Measurements from ENCODE around the gene PDLIM3.

DNA sequence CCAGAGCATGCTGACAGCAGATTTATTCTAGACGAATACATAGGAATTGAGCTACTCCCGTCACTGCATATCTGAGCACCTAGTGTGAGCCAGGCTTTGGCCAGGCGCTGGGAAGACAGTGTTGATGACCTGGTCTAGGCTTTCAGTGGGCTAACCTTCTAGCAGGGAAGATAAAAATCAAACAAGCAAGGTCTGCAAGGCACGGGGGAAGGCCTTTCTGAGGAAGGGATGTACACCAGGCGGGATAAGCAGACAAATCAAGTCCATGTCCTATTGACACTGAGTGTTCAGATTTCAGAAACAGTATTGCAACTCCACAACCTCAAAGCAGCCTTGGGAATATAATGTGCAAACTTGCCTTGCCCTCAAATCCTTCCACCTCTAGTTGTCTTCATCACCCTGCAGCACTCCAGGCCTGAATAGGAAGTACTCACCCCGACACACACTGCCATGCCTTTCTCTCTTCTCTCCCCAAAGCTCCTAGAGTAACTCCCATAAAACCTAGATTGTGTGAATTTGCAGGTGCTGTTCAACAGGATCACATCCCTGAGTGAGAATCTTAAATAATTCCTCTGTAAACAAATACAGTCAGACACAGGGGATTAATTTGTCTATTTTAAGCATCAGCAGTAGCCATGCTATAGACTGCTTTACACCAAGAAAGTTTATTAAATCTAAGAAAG, 19.6 kb downstream of the ACSL1 start:
- PRO-cap, 2 experiments, result no peak in any of the 2 experiments

GRCh38 chr4:184884896-184885793, 59.4 kb upstream of the ACSL1 start:
- PRO-cap, 2 experiments, result no peak in any of the 2 experiments

- PRO-cap, 2 experiments, result no peak in any of the 2 experiments
Observed at GRCh38 chr4:185108613-185109084, 34.4 kb upstream of the SLC25A4 start.

DNA sequence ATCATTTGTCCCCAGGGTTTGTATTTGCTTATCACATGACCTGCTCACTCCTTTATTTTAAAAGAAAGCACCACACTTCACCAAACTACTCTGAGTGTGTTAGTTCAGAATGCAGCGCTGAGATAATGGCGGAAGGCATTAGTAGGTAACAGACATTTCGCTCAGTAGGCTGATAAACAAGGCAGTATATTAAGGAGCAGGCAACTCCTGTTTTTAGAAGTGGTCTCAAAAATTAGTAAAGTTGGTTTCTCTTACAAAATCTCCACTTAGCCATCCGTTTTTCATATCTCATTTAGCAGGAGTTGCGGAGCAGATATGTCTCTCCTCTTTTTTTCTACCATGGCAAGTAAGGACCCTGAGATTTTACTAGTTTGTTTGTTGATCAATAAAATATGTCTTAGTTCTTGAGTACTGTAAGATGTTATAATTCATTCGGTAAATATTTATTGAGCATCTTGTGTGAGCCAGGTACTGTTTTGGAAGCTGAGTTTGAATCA, 1.8 kb downstream of the SNX25 start:
- PRO-cap, 2 experiments, result no peak in any of the 2 experiments

DNA sequence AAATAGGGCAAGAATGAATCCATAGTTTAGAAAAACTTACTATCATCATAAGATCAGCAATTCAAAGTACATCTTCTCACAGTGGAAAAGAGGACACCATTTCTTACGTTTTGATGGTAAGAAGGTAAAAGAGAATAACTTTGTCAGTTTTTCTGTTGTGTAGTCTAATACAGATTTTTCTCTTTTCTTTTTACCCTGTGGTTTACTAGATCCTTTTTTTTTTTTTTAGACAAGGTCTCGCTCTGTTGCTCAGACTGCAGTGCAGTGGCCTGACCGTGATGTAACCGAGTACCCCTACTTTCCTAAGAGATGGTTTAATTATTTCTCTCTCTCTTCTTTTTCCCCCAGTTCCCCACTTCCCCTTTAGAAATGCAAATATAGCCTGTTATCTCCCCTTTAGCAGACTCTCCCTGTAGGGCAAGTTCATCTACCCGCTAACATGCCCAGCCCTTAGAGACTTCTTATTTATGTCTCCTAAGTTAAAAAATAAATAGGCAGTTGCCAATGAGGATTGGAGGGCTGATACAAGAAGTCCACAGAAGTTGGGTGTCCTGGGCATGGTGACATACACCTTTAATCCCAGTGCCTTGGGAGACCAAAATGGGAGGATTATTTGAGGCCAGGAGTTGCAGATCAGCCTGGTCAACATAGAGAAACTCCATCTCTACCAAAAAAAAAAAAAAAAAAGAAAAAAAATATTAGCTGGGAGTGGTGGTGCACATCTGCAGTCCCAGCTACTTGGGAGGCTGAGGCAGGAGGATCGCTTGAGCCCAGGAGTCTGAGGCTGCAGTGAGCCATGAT, 4.5 kb downstream of the SNX25 start:
- PRO-cap, 2 experiments, result no peak in any of the 2 experiments

DNA sequence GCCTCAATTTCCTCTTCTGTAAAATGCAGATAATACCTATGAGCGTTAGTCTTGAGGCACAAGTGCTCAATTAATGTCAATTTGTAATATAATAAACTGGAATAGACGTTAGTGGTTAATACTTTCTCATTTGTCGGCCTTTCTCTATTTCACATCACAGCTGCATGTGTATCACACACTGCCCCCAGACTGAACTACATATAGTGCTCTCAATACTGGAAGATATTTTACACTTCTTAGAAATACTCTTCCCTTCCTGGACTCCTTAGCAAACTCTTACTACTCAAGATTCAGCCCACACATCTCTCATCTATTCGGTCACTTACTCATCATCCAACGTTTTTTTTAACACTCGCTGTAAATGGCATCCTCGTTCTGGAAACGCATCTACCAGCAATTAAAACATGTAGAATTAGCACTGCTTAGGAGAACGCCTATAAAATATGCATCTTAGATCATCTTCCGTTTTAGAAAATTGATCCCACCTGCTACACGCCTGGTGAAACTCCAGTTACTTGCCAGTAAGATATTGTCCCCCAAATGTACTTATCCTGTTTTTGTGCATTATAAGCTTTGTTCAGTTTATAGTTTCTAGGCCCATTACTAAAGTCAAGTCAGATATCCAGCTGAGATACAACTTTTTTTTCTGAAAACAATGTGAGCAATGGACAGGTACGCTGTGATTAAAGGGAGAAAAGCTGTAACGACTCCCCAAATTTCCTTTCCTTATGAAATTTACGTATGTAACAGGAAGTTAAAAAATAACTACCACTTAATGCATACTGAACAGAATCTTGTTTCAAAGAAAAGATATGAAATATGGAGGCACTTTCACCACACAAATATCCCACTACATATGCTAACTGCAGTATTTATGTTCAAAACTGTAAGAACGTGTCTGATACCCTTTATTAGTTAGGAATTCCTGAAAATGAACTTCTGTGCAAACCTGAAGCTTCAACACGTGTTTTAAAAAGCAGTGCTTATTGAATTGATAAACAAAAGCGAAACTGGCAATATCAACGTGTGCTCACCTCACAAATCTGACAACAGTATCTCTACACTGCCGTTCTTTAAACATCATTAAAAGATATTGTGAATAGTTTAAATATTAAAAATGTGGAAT, 908 bp downstream of the LRP2BP start:
- PRO-cap, 2 experiments, result no peak in any of the 2 experiments

GRCh38 chr4:185397310-185397574, 601 bp downstream of the ANKRD37 start:
- PRO-cap, 2 experiments, result peak in 1 of 2 experiments; most common plus-strand start chr4:185397368 (in 1)

GRCh38 chr4:185399984-185400917, 3.6 kb downstream of the ANKRD37 start:
- PRO-cap, 2 experiments, result no peak in any of the 2 experiments

DNA sequence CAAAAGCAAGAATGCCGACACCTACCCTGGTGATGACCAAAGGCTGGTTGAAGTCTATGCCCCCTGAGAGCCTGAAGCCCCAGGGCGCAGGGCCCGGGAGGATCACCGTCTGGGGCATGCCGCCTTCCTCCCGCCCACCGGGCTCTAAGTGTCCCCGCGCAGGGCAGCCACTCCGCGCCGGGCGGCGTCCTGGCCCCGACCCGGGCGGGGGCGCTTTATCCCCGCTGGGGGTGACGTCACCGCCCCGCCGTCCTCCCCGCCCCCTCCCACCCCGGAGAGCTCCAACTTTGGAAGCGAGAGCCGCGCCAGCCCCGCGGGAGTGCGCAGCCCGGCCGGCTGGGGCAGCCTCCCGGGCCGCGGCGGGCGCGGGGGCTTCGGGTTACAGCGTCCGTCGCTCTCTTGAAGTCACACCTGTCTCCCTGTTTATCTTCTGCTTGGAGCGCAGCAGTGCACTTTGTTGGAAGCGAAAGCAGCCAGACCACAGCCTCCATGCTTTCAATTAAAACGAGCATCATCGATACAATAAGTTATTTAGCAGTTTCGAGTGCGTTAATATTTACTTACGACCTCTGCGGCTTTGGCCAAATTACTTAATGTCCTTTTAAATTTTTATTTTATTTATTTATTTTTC, at the start of gene PDLIM3:
TSS of gene PDLIM3 (minus strand) at position 191 of the 631 bp plus-strand sequence.
- PRO-cap, 2 experiments, result peak in 2 of 2 experiments; most common plus-strand start position 308 of the sequence (in 1); most common minus-strand start position 191 of the sequence (in 2)

DNA sequence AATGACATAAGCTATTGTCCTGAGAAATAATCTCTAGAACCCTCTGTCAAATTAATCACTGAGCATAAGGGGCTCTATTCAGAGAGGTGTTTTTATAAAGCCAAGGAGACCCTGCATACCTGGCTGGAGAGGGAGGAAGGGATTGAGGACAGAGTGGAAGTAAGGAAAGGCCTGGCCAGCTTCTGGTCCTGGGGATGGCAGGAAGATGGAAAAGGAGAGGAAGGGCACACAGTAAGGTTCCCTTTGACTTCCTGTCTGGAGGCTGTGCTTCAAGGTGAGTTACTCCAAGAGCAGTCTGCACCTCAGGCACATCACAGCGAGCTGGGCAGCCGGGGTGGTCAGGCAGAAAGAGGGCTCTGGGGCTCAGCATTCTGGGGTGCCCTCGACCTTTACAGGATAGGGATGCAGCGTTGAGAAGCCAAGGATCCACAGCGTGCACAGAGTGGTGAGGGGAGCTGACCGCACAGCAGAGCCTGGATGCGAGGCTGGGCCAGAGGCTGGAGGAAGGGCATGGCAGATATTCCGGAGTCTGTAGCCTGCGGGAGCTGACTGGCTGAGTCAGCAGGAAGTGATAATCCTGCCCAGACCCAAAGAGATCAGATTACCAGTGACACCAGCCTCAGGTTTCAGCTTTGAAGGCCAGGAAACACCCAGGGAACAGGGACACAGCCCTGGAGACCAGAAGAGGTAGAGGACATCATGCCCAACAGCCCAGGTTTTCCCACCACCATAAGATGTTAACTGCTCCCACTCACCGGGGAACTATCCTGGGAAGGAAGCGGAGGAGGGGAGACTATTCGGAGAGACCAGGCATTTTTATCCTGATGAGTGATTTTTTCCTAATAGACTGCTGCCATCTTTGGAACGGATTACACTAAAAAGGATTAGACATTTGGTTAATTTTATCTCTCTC, 38.4 kb upstream of the PDLIM3 start:
- PRO-cap, 2 experiments, result no peak in any of the 2 experiments

DNA sequence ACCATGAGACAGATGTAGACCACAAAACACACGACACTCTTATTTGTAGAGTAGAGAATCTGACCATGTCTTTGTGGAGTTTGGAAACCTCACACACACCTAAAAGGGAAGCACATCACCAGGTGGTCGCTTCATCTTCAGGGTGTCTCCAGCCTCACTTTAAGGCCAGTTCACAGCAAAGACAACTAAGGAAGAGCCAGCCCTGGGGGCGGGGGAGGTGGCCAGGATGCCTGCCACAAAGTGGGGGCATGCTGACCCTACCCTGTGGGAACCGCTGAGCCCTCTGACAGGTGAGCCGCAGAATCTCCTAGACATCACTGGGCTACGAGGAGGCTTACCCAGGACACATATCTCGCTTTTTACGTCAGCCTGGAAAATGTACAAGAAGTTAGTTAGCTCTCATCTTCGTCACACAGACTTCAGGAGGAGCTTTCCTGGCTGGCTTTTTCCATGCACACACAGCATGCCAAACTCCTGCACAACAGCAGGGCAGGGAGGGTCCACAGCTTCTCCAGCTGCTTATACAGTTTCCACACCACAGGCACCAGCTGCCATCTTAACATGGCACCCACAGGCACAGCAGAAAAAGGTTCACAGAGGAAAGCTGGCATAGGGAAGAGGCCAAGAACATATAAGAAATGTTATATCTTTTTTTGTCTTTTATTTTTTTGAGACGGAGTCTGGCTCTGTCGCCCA, 64.5 kb upstream of the PDLIM3 start:
- PRO-cap, 2 experiments, result no peak in any of the 2 experiments

DNA sequence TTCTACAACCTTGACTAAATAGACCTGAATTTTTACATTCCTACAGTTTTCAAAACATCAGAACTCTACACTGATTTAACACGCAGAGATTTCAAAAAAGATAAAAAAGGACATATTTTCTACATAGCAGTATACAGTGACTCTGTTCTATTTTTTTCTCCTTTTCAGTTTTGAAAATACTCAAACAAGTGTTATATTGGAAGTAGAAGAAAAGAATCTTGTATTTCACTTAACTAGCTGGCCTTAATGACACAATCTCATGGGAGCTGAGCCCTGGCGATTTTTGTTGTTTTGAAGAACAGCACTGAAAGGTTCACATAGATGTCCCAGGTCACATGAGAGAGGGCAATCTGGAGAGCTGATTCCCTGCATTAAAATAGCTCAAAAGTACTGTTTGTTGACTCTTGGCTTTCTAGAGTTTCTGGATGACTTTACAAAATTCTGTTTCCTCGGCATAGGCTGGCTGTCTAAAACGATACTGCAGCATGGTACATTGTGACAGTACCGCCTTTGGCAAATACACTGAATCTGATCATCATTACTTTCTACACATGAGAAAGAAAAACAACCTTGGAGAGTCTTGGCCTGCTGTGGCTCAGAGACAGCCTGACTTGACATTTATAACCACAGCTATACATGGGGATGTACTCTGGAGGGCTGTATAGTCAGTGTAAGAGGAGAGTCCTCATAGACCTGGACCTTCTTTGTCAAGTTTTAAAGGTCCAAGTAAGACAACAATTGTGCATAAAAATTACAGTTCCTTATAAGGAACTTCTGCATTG, 119.7 kb upstream of the PDLIM3 start:
- PRO-cap, 2 experiments, result no peak in any of the 2 experiments

GRCh38 chr4:185761264-185762320, 50.4 kb downstream of the SORBS2 start:
- PRO-cap, 2 experiments, result peak in 1 of 2 experiments; most common minus-strand start chr4:185761587 (in 1)

GRCh38 chr4:185795293-185795691, 16.7 kb downstream of the SORBS2 start:
- PRO-cap, 2 experiments, result no peak in any of the 2 experiments

GRCh38 chr4:186079206-186079774, 10.3 kb downstream of the TLR3 start:
- PRO-cap, 2 experiments, result no peak in any of the 2 experiments

GRCh38 chr4:186144392-186145261, 46.7 kb upstream of the CYP4V2 start:
- PRO-cap, 2 experiments, result peak in 2 of 2 experiments; most common plus-strand start chr4:186144881 (in 1); most common minus-strand start chr4:186145200 (in 2)

GRCh38 chr4:186201850-186202899, 10.8 kb downstream of the CYP4V2 start:
- PRO-cap, 2 experiments, result no peak in any of the 2 experiments

DNA sequence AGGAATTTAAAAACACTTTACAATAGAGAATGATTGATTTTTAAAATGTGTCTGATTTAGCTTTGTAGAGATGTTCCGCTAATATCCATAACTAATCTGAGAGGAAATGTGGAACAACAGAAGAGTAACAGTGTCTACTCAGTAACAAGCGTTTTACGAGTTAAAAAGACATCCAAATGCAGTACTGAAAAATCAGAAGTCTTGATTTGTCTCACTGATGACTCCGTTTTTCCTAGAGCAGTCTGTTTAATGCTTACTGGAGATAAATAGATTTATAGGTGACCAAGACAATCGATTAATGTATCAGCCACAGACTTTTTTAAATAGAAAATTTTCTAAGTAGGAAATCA, 354 bp downstream of the F11 start:
- PRO-cap, 2 experiments, result no peak in any of the 2 experiments

GRCh38 chr4:186666039-186666827, 57.4 kb downstream of the FAT1 start:
- PRO-cap, 2 experiments, result no peak in any of the 2 experiments

DNA sequence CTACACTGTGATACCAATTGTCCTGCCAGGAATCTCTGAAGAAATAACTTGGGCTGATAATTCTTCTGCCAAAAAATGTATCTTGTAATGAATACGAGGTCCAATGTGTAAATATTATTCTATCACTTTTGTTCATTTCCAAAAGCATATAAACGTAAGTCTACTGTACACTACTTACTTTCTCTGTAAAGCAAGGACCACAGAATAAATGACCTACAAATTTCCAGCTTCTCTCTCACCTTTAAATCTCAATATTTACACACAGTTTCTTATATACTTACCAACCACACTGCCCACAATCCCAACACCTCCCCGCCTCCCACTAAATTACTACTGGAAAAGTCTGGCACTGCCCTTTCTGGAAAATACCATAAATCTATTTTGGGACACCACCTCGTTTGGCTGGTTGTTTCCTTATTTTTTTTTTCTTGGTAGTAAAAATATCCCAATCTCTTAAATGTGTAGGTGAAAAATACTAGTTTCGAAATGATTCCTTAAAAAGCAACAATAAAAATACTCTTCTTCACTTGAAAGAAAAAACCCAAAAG, 19.6 kb downstream of the FAT1 start:
- PRO-cap, 2 experiments, result no peak in any of the 2 experiments